ENCODE measurements around the genes CYP20A1 and CTLA4.

- RAMPAGE, long total RNA: no peak
- RRBS: no CpG with 5 or more reads among the region's 2 CpGs
Measured at GRCh38 chr2:201263847-201264177, 3.5 kb downstream of the CASP8 start.

- RAMPAGE, long total RNA: no peak
- RRBS: no CpG with 5 or more reads among the region's 13 CpGs
Measured at GRCh38 chr2:201452374-201452751, 823 bp downstream of the STRADB start.

DNA sequence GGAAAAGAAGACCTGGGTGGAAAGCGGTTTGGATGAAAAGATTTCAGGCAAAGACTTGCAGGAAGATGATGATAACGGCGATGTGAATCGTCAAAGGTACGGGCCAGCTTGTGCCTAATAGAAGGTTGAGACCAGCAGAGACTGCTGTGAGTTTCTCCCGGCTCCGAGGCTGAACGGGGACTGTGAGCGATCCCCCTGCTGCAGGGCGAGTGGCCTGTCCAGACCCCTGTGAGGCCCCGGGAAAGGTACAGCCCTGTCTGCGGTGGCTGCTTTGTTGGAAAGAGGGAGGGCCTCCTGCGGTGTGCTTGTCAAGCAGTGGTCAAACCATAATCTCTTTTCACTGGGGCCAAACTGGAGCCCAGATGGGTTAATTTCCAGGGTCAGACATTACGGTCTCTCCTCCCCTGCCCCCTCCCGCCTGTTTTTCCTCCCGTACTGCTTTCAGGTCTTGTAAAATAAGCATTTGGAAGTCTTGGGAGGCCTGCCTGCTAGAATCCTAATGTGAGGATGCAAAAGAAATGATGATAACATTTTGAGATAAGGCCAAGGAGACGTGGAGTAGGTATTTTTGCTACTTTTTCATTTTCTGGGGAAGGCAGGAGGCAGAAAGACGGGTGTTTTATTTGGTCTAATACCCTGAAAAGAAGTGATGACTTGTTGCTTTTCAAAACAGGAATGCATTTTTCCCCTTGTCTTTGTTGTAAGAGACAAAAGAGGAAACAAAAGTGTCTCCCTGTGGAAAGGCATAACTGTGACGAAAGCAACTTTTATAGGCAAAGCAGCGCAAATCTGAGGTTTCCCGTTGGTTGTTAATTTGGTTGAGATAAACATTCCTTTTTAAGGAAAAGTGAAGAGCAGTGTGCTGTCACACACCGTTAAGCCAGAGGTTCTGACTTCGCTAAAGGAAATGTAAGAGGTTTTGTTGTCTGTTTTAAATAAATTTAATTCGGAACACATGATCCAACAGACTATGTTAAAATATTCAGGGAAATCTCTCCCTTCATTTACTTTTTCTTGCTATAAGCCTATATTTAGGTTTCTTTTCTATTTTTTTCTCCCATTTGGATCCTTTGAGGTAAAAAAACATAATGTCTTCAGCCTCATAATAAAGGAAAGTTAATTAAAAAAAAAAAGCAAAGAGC lies 3.3 kb downstream of the FZD7 start:
- RAMPAGE, long total RNA: no peak
- RRBS: 12% methylated on average over 6 of the region's 24 CpGs

- RAMPAGE, long total RNA: no peak
- RRBS: no CpG with 5 or more reads among the region's 4 CpGs
Measured at GRCh38 chr2:202063983-202064637, 8.9 kb upstream of the KIAA2012 start.

GRCh38 chr2:202135693-202135945 lies 62.6 kb downstream of the KIAA2012 start:
- RAMPAGE, long total RNA: no peak
- RRBS: no CpG with 5 or more reads among the region's 1 CpG

GRCh38 chr2:202379407-202379913 lies 3.3 kb downstream of the BMPR2 start:
- RAMPAGE, long total RNA: no peak
- RRBS: no CpG with 5 or more reads among the region's 5 CpGs

- RAMPAGE, long total RNA: no peak
- RRBS: no CpG with 5 or more reads among the region's 5 CpGs
Measured at GRCh38 chr2:202766137-202766873, 105.3 kb downstream of the ICA1L start.

GRCh38 chr2:203238431-203239461 lies at the start of gene CYP20A1:
CYP20A1 (plus strand) TSS chr2:203239018.
- RAMPAGE, long total RNA: start-site peak on the plus strand at chr2:203238974-203239037, 469 and 272 reads in 2 replicates; start-site peak on the minus strand at chr2:203239234-203239297, 89 and 86 reads in 2 replicates
- RRBS: 3% methylated on average over 38 of the region's 94 CpGs

- RAMPAGE, long total RNA: no peak
- RRBS: no CpG with 5 or more reads among the region's 19 CpGs
Measured at GRCh38 chr2:203533711-203534508, 1.2 kb downstream of the RAPH1 start.

- RAMPAGE, long total RNA: no peak
- RRBS: no CpG with 5 or more reads among the region's 6 CpGs
Measured at GRCh38 chr2:203604049-203604452, 69.0 kb upstream of the RAPH1 start.

- RAMPAGE, long total RNA: no peak
- RRBS: no CpG with 5 or more reads among the region's 4 CpGs
Measured at GRCh38 chr2:203649815-203650374, 56.5 kb upstream of the CD28 start.

- RAMPAGE, long total RNA: no peak
- RRBS: no CpG with 5 or more reads among the region's 7 CpGs
Measured at GRCh38 chr2:203705143-203705712, 1.2 kb upstream of the CD28 start.

DNA sequence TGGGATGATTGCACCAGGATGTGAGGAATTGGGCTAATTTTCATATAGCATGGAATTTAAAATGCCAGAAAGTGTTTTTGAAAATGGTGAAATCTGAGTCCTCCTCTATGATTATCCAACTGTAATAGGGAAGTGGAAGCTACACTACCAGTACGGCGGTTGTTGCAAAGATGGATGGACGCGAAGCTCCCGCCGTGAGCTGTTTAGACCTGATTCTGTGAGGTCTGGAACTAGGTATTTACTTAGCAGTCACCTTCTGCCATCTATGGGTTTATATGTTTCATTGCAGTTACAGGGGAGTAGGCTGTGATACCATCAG lies 52.4 kb upstream of the CTLA4 start:
- RAMPAGE, long total RNA: no peak
- RRBS: no CpG with 5 or more reads among the region's 6 CpGs

- RAMPAGE, long total RNA: no peak
- RRBS: 93% methylated on average over 4 of the region's 14 CpGs
Measured at GRCh38 chr2:203835766-203836344, 31.7 kb upstream of the CTLA4 start.

- RAMPAGE, long total RNA: no peak
- RRBS: no CpG with 5 or more reads among the region's 6 CpGs
Measured at GRCh38 chr2:203867330-203868002, at the start of gene CTLA4. CTLA4 (plus strand) TSS chr2:203867771.

DNA sequence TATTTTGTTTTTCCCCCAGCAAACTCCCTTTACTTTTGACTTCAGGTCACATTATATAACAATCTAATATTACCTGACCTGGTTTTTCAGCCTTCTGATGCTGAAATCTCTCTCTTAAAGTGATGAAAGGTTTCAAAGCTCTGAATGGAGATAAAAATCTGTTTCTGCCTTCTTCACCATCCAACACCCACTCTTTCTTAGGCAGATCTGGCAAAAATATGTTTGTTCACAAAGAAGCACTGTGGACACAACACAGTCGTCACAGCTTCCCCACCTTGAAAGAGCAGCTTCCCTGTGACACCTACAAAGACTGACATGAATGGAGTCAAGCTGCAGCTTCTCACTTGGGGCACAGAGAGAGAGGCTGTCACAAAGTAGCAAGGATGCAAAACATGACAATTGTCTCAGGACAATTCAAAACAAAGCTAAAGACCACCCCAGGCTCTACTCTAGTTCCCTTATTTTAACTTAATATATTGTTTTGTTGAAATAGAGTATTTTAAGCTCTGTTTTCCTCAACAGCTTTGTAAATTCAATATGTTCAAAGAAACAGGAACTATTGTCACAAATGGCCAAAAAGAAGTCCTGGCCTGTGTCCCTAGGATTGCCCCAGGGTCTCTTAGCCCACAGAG lies 86.6 kb downstream of the ICOS start:
- RAMPAGE, long total RNA: no peak
- RRBS: no CpG with 5 or more reads among the region's 1 CpG

DNA sequence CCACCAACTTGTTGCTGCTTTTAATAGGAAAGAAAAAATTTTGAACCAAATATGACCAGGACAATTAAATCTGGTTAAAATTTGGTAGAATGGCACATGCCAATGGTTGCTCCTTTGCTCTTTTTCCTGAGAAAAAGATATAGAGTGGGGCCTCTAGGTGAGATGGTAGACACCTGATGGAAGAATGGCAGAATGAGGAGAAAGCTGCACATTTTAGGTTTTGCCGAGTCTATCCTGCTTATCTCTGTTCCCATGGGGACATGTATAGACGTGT lies 90.3 kb downstream of the ICOS start:
- RAMPAGE, long total RNA: no peak
- RRBS: no CpG with 5 or more reads among the region's 2 CpGs

DNA sequence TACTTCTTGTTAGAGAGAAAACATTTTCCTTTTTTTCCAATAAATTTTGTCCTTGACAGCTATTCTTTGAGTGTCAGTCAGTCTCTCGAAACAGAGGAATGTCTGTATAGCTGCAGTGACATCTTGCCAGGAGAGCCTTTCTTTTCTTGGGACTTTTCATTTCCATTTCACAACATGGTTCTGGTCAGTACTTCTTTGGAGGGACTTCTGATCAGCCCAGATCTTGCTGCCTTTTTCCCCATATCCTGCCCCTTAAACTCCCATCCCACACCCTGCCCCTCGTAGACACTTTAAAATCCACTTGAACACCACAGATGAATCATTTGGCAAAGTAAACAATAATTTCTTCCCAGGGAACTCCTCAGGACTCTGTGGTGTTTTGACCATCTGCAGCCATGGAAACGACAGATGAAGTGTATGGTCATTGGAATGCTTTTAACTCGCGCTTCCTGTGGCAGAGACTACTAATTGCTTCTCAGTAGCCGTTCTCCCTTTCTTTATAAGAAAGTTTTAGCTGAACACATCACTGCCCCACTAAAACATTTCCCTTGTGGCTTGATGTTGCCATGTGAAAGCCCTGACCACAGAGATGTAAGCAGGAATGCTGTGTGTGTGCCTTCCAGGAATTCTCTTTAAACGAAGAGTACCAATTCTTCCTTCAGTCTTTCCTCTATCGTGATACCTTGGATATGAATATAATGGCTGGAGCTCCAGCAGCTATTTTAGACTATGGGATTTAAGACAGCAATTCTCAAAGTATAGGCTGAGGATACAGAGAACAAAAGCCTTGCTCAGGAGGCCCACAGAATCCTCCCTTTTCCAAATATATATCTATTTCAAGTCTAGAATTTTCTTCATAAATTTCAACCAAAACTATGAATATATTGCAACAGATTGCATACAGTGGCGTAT lies 92.8 kb upstream of the PARD3B start:
- RAMPAGE, long total RNA: no peak
- RRBS: no CpG with 5 or more reads among the region's 9 CpGs

GRCh38 chr2:204522708-204523178 lies 22.5 kb upstream of the PARD3B start:
- RAMPAGE, long total RNA: no peak
- RRBS: no CpG with 5 or more reads among the region's 4 CpGs

GRCh38 chr2:204545564-204546298 lies 456 bp downstream of the PARD3B start:
- RAMPAGE, long total RNA: no peak
- RRBS: 2% methylated on average over 41 of the region's 69 CpGs

All from cardiac muscle cell (in vitro differentiated cells and primary cell).